AG08470 (cell line): ENCODE measurements around a stretch of chr6.

- RRBS, result no CpG with 5 or more reads among the region's 10 CpGs
Measured at GRCh38 chr6:32850153-32850772, 3.2 kb downstream of the TAP1 start.

DNA sequence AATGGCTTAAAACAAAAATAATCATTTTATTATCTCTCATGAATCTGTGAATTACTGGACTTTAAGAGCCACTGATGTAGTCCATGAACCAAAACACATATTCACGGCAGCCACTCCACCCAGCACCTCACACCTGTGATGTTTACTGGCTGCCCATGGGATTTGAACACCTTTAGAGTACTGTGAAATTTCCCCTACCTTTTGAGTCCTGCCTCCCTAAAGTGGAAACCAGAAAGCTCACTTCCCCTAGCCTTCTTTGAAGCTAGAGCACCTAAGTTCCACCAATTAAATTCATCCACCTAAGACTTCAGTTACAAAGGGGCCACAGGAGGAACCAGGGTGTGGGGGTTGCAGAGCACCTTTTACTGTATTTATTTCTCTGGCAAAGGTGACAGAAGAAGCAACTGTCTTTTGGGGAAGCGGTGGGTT, 12.9 kb downstream of the PSMB9 start:
- RRBS, result no CpG with 5 or more reads among the region's 2 CpGs

DNA sequence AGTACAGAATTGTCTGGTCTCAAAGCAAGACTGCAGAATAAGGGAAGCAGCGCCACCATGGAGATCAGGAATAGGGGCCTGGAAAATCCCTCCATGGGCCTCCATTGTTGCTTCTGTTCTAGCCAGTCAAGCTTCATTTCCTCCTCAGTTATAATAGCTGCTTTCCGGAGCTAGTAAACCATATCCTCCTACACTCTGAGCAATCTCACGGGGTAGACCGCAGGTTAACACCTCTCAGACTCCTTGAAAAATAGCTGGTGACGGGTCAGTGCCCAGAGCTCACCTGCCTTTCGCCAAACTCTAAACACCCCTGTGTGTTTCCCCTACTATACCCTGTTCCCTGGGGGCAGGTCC, 604 bp upstream of the HLA-DMB start:
- RRBS, result no CpG with 5 or more reads among the region's 6 CpGs

GRCh38 chr6:32968719-32969656, 594 bp downstream of the BRD2 start:
- RRBS, result 29% methylated on average over 4 of the region's 50 CpGs

- RRBS, result 2% methylated on average over 3 of the region's 56 CpGs
Measured at GRCh38 chr6:32972784-32973694, 4.6 kb downstream of the BRD2 start.

GRCh38 chr6:32984726-32985157, 16.3 kb downstream of the BRD2 start:
- RRBS, result no CpG with 5 or more reads among the region's 7 CpGs

GRCh38 chr6:33076321-33076905, 623 bp downstream of the HLA-DPB1 start:
- RRBS, result no CpG with 5 or more reads among the region's 3 CpGs

- RRBS, result 9% methylated on average over 20 of the region's 47 CpGs
Measured at GRCh38 chr6:33079919-33081017, 4.5 kb downstream of the HLA-DPB1 start.

- RRBS, result no CpG with 5 or more reads among the region's 5 CpGs
Measured at GRCh38 chr6:33113861-33114142, 38.0 kb downstream of the HLA-DPB1 start.

DNA sequence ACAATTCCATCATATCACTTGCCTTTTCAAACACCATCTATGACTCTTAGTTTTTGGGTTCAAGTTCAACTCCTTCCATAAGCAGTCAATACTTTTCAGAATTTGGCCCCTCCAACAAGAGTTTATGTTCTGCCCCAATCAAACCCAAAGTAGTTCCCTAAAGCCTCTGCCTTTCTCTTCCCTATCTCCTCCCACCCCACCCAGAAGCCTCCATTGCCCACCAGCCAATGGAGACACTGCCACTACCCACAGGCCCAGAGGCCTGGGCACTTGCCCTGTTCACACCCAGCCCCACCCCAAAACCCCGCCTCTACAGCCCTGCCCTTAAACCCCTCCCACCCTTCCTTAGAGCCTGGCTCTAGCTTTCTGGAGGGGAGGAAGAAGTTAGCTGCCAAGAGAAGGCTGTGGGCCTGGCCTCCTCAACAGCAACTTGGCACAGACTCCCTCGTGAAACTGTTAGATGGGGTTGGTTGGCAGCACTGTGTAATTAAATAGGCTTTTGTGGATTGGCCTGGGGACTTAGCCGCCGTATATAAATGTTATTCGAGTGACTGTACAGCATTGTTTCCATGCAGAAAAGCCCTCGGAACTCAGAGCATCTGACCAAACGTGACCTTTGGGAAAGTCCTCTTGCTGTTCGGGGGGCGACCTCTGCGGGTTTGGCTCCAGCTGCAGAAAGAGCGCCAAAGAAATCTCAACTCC, 31.5 kb downstream of the COL11A2 start:
- RRBS, result no CpG with 5 or more reads among the region's 11 CpGs

DNA sequence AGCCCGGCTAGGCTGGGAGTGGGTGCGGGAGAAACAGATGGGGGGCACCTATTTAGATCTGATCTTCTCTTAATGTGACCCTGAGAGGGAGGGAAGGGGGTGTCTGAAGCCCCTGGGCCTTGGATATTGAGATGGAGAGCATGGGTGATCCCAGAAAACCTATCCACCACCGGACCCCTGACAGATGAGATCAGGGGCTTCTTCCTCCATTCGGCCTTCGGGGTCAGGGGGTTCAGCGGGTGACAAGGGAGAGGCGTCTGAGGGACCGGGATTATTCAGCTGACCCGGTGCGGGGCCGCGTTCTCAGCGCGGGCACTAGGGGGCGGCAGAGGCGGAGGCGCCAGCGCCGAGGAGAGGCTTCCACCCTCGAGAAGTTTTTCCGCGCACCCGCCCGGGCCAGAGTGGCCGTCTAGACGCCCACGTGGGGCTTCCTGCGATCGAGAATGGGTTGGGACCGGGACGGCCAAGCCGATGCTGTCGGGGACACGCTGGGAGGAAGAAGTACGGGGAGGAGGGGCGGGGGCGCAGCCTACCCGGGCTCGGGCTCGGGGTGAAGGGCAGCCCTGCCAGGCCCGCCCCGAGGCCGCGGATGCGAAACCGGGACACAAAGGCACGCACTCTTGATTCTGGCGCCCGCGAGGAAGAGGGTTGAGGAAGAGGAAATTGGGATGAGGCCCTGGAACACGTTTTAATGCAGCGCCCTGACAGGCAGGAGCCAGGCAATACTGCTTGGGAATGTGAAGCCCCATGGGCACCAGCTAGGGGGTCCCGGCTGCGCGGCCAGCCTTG, 30.8 kb downstream of the COL11A2 start:
- RRBS, result 3% methylated on average over 40 of the region's 55 CpGs

DNA sequence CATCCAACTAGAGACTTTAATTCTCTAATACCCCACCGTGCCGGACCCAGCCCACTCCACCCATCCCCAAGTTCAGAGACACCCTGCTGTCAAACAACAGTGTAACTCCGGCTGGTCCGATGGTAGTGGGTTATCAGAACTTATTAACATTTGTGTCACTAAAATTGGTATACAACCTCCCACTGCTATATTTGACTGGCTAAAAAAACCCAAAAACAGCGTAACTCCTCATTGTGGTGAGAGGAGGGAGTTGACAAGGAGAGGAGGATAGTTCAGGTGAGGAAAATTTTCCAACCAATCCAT, 1.0 kb downstream of the RXRB start:
- RRBS, result 22% methylated on average over 2 of the region's 5 CpGs

DNA sequence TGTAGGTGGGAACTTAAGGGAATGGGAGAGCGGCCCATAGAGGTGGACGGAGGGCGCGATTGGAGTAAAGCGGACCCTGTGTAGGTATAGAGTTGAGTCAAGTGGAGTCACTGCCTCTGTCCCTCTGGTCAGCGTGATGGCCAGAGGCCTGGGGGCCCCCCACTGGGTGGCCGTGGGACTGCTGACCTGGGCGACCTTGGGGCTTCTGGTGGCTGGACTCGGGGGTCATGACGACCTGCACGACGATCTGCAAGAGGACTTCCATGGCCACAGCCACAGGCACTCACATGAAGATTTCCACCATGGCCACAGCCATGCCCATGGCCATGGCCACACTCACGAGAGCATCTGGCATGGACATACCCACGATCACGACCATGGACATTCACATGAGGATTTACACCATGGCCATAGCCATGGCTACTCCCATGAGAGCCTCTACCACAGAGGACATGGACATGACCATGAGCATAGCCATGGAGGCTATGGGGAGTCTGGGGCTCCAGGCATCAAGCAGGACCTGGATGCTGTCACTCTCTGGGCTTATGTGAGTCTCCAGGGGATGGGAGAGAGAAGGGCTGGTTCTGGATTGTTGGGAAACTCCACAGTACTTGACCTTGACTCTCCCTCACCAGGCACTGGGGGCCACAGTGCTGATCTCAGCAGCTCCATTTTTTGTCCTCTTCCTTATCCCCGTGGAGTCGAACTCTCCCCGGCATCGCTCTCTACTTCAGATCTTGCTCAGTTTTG, 618 bp downstream of the SLC39A7 start:
- RRBS, result no CpG with 5 or more reads among the region's 19 CpGs

- RRBS, result no CpG with 5 or more reads among the region's 21 CpGs
Measured at GRCh38 chr6:33313727-33313953, 238 bp downstream of the TAPBP start.

DNA sequence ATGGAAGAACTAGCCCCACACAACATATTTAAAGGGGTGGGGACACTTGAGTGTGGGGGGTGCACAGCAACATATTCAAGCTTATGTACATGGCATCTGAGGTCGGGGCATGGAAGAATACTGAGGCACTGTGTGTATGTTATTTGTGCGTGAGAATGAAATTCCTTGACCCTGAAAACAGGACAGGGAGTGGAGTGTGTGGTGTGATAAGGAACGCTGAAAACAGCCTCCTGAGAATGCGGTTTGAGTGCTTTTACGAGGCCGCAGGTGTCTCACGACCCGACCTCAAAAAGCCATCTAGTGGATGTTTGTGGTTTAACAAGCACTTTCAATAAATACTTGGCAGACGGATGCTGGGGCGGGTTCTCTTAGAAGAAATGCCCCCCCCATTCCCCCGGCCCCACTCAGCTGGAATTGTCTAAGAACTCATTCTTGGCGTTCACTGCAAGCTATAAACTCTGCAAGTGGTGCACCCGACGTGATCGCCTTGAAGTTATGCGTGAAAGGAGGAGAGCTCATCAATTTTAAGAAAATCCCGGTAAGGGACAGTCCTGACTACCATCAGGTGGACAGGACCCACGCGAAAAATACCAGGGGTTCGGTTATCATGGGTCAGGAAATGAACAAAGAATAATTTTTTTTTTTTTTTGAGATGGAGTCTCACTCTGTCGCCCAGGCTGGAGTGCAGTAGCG, 16.2 kb upstream of the SMIM40 start:
- RRBS, result no CpG with 5 or more reads among the region's 22 CpGs

DNA sequence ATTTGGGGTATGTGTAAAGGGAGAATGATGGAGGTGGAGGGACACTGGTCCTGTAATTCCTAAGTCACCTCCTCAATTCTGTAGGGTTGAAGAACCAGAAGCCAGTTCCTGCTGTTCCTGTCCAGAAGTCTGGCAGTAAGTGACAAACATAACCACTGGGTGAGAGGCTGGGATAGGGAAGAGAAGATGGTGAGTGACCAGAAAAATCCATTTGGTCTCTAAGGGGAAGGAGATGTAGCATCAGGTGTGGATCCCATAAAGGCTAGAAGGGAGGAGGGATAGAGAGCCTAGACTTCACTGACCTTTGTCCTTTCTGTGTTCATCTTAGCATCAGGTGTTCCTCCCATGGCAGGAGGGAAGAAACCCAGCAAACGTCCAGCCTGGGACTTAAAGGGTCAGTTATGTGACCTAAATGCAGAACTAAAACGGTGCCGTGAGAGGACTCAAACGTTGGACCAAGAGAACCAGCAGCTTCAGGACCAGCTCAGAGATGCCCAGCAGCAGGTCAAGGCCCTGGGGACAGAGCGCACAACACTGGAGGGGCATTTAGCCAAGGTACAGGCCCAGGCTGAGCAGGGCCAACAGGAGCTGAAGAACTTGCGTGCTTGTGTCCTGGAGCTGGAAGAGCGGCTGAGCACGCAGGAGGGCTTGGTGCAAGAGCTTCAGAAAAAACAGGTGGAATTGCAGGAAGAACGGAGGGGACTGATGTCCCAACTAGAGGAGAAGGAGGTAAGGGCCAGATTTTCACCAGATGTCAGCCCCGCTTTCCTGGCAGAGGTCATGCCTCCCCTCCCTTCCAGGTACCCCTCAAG, 7.2 kb upstream of the PHF1 start:
- RRBS, result no CpG with 5 or more reads among the region's 10 CpGs

DNA sequence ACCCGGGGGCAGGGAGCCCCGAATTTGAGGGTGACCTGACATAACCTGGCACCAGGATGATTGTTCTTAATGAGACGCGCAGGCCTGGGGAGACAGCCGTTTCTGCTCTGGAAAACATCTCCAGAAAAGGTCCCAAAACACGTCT, 471 bp downstream of the PHF1 start:
- RRBS, result no CpG with 5 or more reads among the region's 6 CpGs

- RRBS, result no CpG with 5 or more reads among the region's 4 CpGs
Measured at GRCh38 chr6:33418567-33418776, 565 bp upstream of the CUTA start.

- RRBS, result 15% methylated on average over 5 of the region's 17 CpGs
Measured at GRCh38 chr6:33433353-33434017, 13.6 kb downstream of the SYNGAP1 start.

GRCh38 chr6:33443838-33444826, 10.2 kb upstream of the ZBTB9 start:
- RRBS, result no CpG with 5 or more reads among the region's 19 CpGs